Measurements from ENCODE around the genes S1PR4 and DOHH.

DNA sequence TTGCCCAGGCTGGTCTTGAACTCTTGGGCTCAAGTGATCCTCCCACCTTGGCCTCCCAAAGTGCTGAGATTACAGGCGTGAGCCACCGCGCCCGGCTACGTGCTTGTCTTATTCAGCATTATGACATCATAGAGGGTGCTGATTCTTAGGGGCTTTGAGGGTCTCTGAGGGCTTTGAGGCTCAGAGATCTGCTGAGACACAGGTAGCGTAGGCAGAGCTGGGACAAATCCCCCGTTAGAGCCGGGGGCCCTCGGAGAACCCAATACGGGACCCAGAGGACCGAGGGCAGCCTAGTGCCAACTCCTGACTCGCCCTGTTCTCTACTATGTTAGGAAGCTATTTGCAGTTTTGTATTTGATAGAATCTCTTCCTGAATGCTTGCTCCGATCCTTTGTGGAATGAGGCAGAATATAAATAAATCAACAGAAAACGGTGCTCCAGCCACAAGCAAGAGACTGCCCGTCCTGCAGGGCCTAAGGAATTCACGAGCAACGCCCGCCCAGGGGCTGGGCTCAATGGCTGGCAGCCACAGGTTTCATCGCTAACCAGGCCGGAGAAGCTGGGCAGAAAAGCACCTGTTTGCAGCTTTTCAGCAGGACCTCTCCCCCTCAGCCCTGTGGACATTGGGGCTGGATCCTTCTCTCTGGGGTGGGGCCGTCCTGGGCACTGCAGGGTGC, 102.3 kb downstream of the GADD45B start:
- PRO-cap: no peak

- PRO-cap: unidirectional peak, minus-strand start at chr19:2611311
Measured at GRCh38 chr19:2610777-2611494, 91.6 kb downstream of the GNG7 start.

GRCh38 chr19:2685592-2686249, 16.8 kb downstream of the GNG7 start:
- PRO-cap: no peak

DNA sequence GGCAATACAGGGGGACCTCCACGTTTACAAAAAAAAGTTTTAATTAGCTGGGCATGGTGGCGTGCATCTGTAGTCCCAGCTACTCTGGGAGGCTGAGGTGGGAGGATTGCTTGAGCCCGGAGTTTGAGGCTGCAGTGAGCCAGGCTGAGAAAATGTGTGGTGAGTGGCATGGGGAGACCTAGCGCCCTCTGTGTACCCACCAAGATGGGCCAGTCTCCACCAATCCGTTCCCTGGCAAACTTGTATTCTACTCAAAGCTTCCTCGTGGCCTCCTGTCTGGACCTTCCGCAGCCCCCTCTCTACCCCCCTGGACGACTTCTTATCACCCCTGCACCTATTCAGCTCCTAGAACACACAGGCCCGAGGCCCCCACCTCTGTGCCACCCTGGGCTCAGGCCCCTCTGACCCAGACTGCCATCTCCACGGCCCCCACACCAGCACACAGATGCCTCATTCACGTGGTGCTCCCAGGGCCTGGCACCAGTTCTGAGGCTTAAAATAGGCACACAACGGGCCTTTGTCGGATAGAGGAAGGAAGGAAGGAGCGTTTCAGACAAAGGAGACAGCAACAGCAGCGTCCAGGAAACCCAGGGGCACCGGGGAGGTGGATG, 7.4 kb downstream of the GNG7 start:
- PRO-cap: no peak

- PRO-cap: no peak
Measured at GRCh38 chr19:2774017-2774711, 8.9 kb downstream of the SGTA start.

GRCh38 chr19:2977786-2978053, 356 bp downstream of the TLE6 start:
- PRO-cap: no peak

GRCh38 chr19:3068002-3068454, 5.7 kb upstream of the TLE5 start:
- PRO-cap: no peak

DNA sequence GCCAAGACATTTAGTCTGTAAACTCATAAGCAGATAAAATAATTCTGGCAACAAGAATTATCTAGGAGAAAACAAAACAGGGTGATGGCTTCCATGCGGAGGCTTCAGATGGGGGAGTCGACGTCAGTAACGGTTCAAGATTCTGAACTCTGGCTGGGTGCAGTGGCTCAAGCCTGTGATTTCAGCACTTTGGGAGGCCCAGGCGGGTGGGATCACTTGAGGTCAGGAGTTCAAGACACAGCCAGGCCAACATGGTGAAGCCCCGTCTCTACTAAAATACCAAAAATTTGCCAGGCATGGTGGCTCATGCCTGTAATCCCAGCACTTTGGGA, 1.3 kb downstream of the GNA15 start:
- PRO-cap: no peak

- PRO-cap: no peak
Measured at GRCh38 chr19:3178207-3178962, at the start of gene S1PR4. Gene S1PR4, plus strand, starts transcription at chr19:3178769.

DNA sequence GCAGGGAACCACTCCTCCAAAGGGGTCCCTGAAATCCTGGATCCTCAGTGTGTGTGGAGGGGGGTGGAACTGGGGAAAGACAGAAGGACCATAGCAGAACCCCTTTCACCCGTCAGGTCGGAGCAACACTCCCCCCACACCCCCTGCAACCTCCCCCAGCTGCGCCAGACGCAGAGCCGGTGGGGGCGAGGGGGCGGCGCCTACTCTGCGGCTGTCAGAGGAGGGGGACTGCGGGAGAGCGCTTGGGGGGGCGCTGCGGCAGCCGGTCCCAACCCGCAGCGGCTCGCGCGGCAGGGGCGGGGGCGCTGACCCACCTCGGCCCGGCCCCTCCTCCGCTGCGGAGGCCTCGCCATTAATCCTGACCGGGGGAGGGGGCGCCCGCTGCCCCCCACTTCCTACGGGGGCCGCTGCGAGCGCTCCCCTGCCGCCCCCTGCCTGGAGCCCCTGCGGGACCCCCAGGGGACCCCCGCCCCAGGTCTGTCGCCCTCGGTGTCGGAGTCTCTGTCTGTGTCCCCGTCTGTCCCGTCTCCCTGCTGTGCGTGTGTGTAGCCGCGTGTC, 8.0 kb upstream of the NFIC start:
- PRO-cap: no peak

GRCh38 chr19:3358894-3360147, 7.1 kb upstream of the NFIC start:
- PRO-cap: no peak

DNA sequence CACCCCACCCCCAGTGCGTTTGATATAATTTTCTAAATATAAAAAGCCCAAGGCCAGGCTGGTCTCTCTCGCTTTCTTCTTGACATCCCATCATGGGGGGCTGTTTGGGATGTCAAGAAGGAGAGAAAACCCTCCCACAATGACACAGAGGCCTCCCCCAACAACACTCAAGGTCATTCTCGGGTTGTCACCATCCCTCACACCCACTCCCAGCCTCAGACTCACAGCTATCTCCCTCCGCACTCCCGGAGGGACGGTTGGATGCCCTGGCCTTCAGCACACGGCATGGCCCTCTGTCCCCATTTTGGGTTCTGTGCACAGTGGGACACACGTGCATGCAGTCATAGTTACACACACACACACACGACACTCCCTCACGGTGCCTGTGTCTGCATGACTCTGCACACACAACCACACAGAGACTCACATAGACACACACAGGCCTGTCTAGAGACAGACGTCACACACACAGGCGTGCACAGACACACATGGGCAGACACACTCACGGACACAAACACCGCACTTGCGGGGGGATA, 4.8 kb upstream of the NFIC start:
- PRO-cap: no peak

DNA sequence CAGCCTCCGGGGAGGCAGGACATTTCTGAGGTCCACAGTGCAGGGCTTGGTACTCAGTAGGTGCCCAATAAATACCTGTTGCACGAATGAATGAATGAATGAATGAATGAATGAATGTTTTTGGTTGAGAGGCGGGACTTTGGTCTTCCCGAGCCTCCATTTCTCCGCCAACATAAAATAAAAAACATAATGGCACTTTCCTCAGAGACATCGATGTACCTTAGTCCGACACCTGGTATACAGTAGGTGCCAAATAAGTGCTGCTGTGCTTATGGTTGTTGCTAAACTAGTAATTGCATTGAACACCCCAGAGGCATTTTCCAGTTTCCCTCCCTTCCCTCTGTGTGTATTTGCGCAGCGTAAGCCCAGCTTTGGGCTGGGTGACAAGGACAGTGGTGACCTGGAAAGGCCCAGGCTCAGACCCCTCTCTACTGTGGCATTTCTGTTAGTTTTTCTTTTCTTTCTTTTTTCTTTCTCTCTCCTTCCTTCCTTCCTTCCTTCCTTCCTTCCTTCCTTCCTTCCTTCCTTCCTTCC, 5.1 kb downstream of the NFIC start:
- PRO-cap: no peak

DNA sequence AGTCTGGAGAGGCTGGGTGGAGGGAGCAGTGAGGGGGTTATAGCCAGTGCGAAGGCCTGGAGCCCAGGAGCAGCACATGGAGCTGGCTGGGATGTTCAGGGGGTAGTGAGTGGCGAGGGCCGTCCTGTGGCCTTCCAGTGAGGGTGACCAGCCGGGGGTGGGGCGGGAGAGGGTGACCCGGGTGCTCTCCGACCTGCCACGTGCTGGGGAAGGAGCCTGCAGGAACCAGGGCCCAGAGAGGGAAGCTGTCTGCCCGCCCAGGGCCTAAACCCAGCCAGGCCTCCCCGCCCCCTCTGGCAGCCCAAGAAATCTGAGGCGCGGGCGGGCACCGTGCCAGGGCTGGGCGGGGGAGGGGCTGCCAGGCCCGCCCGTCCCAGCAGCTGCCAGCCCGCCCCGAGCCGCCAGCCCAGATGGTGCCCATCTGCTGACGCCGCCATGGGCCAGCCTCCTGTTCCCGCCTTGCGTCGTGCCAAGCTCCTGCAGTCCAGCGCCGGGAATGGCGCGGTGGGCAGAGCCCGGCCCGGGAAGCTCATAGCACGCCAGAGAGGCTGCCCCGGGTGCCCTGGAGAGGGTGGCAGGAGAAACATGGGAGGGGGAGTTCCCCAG, 21.4 kb downstream of the NFIC start:
- PRO-cap: no peak

- PRO-cap: no peak
Measured at GRCh38 chr19:3433239-3433891, 47.0 kb downstream of the SMIM24 start.

GRCh38 chr19:3499910-3501255, at the start of gene DOHH:
Gene DOHH, minus strand, starts transcription at chr19:3500674.
- PRO-cap: bidirectional peak, plus-strand start at chr19:3500724, minus-strand start at chr19:3500642; bidirectional peak, plus-strand start at chr19:3501046, minus-strand start at chr19:3500904

DNA sequence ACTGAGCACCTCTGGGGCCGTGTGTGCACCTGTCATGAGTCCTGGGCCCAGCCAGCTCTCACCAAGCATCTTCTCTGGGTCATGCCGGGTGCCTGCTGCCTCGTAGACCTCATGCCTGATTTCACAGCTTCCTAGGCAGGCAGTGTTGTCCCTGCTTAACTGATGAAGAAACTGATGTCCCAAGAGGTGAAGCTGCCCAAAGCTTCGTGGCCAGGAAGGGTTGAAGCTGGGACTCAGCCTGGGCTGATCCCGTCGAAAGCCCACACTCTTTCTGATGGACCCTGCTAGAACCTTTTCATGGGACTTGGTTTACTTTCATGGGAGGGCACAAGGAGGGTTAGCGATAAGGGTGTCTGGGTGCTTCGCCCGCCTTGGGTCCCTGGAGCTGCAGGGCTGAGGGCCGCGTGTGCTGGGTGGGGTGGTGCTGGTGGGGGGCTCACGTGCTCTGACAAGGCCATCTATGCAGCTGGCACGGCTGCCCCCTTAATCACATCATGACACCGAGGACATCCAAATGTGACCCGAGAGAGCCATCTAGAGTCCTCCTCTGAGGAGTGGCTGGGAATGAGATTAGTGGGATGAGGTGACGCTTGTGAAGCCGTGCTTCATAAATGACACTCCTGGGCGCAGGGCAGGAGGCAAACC, 6.3 kb downstream of the FZR1 start:
- PRO-cap: no peak

GRCh38 chr19:3552746-3553494, 4.5 kb downstream of the MFSD12 start:
- PRO-cap: no peak

GRCh38 chr19:3577840-3578338, 5.1 kb downstream of the HMG20B start:
- PRO-cap: no peak

GRCh38 chr19:3608085-3609115, 1.7 kb upstream of the TBXA2R start:
- PRO-cap: no peak